Occipital lobe (tissue), 2 donors: ENCODE measurements around a stretch of chr4.

- RAMPAGE, long total RNA: no peak
Observed at GRCh38 chr4:101348886-101349385, 1.6 kb upstream of the PPP3CA start.

DNA sequence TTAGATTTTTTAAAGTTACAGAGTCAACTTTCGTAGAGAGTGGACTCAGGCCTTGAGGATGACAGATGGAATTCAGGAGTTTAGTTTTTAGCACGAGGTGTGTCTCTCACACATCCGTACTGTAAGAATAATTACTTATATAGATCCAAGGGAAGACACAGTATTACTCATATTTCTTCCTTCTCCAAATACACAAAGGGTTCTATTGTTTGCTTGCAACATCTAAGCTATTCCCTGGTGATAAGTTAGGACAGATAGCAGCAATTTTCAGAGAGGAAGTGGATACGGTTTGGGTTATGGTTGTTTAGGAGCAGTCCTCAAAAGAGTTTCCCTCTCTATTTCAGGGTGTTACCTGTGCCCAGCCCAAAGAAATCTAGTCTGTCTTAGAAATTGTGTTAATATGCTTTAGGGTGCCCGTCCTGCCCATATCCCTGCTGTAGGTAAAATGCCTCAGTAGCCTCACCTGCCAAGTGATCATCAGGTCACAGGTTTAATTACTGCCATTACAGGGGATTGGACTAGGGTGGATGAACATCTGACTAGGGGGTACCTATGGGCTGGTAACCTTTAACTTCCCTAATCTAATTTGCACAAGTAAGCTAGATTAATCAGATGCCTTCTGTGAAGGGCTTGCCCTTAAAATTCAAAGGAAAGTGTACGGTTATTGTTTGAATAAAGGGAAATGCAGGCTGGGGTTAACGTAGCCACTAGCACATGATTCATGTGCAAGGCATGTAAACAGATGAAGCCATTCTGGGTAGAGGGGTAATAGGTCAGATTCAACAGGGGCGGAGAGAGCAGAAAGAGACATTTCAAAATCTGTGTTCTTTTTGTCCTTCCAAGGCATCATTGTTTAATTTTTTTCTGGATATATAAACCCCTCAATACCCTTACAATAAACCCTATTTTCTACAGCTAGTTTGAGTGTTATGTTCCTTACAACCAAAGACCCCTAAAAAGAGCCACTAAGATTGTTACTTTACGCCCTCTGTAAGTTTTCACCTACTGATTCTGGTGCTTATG is 8.8 kb upstream of the PPP3CA start:
- RAMPAGE, long total RNA: no peak

DNA sequence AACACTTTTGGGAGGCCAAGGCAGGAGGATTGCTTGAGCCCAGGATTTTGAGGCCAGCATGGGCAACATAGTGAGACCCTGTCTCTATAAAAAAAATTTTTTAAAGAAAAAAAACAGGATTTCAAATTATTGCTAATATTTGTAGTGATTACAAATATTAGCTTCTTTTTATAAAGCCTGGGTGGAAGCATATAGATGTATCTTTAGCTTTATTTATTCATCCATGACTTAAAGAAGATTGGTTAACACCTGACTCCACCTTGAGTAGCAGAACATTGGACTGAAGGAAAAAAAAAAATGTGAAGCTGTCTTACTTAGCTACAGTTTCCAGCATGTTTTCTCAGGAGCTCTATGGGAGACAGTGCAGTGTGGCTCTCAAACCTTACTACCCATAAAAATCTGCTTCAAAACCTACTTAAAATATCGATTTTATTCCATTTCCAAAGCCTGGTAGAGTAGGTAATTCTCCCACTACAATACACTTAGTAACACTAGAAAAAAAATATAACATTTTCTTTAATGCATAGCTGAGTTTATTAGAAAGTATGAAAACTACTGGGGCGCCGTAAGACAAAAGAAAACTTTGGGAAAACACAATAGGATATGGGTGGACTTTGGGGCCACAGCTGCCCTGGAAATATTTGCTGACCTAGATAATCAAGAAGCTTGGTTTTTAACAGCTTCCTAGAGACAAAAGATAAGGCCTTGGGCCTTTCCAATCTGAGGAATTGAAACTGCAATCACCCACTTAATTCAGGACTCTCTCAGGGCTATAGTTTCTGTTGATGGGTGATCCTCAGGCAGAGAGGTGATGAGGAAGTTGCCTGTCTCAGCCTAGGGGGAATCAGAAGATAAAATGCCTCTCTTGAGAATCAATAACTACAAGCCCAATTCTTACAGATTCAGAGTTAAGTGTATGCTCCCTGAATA is 45.1 kb downstream of the NFKB1 start:
- RAMPAGE, long total RNA: no peak

- RAMPAGE, long total RNA: no peak
Observed at GRCh38 chr4:102614702-102615585, 113.8 kb downstream of the NFKB1 start.

DNA sequence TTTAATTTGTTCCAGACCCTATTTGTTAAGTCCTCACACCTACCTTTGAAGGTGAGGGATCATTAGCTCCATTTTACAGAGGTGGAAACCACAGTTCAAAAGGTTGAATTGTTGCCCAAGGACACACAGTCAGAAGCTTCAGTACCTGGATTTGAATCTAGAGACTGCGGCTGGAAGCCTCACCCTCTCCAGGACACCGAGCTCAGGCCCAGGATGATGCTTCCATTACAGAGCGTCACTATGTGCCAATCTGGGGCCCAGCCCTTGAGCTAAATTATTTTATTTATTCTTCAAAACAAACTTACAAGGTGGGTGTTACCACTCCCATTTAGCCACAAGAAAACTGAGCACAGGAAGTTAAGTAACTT is 129.3 kb downstream of the NFKB1 start:
- RAMPAGE, long total RNA: no peak

DNA sequence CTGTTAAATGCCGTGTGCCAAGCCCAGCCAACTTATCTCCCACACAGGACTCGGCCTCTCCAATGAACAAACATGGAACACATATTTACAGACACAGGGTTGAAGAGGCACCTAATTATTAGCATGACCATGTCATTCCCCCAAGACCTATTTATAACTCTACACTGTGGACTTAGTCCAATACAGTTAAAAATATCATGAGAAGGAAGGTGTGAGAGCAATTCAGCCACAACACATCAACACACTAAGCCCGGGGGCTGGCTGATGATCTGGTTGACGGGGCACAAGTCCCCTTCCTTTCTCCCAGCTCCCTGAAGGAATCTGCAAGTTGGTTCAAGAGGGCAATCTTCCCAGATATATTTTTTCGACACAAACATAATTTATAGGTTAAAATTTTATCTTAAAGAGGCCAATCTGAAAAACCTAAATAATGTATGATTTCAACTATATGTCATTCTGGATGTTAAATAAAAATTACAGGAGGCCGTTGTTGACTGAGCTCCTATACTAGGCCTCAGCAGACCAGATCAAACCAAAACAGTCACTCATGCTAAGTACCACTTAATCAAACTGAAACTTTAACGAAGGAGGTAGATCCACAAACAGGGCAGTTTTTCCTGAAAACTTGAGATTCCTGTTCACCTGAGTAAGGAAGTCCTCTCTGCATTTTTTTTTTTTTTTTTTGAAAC is 27.9 kb downstream of the MANBA start:
- RAMPAGE, long total RNA: no peak

- RAMPAGE, long total RNA: no peak
Observed at GRCh38 chr4:102793133-102793752, 32.5 kb upstream of the MANBA start.

DNA sequence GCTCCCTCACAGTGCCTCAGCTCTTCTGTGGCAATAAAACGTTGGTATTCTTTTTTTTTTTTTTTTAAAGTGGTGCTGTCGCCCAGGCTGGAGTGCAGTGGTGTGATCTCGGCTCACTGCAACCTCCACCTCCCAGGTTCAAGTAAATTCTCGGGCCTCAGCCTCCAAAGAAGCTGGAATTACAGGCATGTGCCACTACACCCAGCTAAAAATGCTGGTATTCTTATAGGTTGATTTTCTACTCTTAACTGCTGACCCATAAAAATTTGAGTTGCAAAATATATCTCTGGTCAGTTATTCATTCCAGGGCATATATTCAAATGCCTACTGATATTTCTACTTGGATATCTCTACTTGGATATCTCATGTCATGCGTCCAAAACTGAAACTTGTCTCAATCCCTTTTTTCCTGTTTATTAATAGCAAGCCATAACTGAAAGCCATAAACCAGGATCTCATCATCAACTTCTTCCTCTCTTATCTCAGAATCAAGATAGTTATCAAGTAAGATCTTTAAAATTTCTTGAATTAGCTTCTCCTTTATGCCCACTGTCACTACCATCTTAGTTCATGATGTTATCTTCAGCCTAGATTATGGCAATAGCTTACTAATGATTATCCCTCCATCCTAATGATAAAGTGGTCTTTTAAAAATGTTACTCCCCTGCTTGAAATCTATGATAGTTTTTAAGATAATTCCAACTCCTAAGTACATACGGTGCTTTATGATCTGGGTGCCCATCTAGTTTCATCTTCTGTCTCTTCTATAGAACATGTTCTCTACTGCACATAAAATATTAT is 21.7 kb downstream of the UBE2D3 start:
- RAMPAGE, long total RNA: no peak

DNA sequence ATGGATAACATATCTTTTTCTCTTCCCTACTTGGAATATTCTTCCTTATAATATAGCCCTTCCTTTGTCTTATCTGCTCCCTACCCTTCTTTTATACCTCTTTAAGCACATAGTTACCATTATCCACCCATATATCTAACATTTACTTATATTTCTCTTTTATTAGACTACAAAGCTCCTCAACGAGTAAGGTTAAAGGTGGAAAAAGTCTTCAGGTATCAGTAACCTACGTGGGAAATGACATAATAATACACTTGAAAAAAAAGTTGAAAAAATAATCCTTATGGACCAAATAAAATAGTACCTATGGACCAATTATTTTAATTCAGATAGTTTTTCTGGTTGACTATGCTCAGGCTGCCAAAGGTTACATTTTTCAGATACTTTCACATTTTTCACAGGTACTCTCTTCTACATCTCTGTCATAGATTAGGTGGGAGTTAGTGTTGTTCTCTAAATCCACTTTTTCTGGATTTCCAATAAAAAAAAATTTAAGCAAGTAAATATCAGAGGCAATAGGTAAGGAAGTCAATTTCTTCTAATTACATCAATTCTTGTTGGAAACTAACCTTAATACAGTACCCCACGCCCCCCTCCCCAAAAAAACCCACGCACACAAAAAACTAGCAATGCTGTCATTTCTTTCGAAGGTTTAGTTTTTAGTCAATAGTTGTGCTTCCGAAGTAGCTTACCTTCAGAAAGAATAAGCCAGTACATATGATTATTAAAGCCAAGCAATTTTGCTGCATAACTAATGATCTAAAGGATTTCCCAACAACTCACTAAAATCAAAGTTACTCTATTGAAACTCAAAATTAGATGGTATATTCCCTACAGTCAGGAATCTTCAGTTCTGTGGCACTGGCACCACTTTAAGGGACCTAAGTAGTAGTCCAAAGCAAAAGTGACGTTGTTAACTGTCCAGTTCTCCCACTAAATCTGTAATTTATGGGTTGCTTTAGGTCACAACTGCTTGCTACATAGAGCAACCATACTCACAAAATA is 20.8 kb downstream of the UBE2D3 start:
- RAMPAGE, long total RNA: no peak

GRCh38 chr4:102826459-102826635 is 1.0 kb downstream of the UBE2D3 start:
- RAMPAGE, long total RNA: no peak

GRCh38 chr4:102867603-102867917 is 1.2 kb upstream of the CISD2 start:
- RAMPAGE, long total RNA: no peak

DNA sequence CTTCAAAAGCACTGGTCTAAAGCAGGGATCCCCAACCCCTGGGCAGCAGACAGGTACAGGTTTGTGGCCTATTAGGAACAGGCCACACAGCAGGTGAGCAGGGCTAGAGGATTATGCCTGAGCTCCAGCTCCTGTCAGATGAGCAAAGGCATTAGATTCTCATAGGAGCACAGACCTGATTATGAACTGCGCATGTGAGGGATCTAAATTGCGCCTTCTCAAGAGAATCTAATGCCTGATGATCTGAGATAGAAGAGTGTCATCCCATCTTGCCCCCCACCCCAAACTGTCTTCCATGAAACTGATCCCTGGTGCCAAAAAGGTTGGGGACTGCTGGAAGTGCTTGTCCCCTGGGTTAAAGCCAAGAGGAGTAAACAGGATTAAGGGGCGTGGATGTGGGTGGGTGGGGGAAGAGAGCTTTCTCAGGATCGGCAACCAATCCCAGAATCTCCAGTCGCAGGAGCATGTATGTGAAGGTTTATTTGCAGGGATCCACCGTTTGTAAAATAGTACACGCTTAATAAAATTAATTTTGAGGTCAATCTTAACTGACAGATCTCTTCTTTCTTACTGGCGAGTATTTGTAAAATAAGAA is 648 bp downstream of the SLC9B1 start:
- RAMPAGE, long total RNA: no peak

DNA sequence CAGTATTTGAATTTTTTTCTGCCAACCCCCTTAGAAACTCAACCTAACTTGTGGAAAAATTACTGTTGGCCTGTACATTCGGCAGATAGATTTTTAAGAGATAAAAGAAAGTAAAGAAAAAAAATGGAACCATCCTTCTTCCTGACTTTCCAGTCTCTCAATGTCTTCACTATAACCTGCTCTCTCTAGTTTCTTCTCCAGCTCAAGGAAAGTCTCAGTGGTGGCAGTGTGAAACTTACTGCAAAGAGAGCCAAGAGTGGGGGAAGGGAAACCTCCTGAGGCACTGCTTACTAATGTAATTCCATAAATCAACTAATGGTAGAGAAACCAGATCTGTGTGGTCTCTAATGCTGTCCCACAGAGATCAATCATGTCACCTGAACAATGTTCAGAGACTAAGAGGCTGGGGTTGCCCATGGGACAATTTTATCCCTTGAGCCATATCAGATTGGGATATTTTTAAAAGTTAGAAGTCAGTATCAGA is 7.7 kb downstream of the CXXC4 start:
- RAMPAGE, long total RNA: no peak

DNA sequence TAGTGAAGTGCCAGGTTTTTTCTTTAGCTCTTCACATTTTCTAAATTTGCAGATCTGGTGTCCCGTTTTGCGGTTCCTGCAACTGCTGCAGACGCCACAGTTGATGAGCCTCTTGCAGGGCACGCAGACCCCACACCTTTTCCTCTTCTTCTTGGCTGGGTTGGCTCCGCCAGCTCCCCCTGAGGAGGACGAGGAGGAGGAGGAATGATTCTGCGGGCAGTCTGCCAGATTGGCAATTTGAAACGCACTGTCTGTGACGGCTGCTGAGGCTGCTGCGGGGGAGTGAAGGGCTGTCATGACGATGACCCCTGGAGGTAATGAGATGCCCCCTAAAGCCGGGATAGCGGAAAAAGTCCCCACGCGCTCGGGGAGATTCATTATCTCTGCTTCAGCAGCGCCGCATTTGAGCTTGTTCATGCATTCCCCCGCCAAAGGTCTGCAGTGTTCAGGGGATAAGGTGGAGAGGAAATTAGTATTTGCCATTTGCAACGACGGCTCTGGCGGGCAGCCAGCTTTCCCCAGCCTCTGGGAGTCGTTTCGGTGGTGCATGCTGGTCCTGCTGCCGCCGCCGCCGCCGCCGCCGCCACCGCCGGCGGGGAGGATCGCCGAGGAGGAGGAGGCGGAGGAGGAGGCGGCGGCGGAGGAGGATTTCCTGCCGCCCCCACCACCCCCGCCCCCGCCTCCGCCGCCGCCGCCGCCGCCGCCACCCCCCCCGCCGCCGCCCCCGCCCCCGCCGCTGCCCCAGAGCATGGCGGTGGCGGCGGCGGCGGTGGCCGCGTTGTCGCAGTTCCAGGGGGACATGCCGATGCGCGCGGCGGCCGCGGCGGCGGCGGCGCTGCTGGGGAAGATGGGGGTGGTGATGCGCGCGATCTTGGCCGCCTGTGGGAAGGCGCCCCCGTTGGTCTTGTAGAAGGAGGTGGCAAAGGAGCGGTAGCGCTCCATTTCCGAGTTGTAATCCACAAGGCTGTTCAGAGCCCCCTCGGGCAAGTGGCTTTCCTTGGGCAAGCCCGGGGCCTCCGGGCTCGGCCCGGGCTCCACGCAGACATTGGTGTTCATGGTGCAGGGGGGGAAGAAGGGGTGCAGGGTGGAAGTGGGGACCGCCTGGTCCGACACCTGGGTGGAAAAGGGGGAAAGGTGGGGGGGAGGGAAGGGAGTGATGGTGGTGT is 3.6 kb downstream of the CXXC4 start:
- RAMPAGE, long total RNA: no peak

DNA sequence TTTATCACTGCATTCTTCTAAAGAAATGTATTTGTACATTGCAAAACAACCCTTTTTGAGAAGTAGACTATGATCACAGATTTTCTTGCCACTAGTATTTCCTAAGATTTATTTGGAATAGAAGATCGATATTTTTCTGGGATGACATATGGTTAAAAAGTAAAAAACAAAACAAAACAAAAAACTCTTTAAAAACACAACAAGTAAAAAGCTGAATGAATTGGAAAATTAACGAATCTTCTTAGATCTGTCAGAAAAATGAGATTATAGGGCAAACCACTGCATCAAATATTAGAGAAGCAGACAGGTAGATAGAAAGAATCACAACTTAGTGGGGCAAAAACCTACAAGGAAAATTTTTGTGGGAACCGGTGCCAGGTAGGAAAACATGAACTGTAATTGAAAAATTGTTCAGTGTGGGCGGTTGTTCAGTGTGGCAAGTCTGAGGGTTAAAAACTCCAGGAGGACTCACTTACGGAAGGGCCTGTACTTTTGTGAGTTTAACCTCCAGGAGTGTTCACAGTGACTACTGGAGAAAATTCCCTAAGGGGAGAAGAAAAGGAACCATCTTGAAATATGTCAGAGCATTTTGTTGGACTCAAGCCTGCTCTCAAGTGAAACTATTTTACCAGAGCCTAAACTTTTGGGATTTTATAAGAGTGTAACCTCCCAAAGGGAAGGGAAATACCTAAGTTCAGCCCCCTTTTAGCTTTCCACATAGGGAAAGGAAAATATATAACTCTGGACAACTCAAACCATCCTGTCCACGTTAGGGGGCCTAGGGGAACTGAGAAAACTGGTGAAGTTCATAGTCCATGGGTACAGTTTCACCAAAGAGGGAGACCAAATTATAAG is 27.8 kb downstream of the TET2 start:
- RAMPAGE, long total RNA: no peak

GRCh38 chr4:105470791-105471520 is 2.9 kb downstream of the PPA2 start:
- RAMPAGE, long total RNA: no peak

- RAMPAGE, long total RNA: no peak
Observed at GRCh38 chr4:105645714-105646034, 62.8 kb downstream of the INTS12 start.

DNA sequence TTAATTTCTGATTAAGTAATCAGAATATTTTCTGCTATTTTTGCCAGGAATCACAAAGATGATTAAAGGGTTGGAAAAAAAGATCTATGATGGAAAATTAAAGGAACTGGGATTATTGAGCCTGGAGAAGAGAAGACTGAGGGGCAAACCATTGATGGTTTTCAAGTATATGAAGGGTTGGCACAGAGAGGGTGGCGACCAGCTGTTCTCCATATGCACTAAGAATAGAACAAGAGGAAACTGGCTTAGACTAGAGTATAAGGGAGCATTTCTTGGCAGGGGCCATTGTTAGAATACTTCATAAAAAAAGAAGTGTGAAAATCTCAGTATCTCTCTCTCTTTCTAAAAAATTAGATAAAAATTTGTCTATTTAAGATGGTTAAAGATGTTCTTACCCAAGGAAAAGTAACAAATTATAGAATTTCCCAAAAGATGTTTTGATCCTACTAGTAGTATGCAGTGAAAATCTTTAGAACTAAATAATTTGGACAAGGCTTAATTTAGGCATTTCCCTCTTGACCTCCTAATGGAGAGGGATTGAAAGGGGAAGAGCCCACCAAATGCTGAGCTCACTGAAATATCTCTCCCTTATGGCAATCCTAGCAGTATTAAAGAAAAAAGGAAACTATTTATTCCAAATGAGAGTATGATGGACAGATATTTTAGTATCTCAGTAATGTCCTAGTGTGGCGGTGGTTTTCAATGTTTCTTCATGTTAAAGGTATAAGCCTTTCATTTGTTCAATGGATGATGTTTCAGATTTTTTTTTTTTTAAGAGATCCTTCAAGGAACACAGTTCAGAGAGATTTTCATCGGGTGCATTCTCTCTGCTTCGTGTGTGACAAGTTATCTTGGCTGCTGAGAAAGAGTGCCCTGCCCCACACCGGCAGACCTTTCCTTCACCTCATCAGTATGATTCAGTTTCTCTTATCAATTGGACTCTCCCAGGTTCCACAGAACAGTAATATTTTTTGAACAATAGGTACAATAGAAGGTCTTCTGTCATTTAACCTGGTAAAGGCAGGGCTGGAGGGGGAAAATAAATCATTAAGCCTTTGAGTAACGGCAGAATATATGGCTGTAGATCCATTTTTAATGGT is 75.4 kb downstream of the NPNT start:
- RAMPAGE, long total RNA: no peak

DNA sequence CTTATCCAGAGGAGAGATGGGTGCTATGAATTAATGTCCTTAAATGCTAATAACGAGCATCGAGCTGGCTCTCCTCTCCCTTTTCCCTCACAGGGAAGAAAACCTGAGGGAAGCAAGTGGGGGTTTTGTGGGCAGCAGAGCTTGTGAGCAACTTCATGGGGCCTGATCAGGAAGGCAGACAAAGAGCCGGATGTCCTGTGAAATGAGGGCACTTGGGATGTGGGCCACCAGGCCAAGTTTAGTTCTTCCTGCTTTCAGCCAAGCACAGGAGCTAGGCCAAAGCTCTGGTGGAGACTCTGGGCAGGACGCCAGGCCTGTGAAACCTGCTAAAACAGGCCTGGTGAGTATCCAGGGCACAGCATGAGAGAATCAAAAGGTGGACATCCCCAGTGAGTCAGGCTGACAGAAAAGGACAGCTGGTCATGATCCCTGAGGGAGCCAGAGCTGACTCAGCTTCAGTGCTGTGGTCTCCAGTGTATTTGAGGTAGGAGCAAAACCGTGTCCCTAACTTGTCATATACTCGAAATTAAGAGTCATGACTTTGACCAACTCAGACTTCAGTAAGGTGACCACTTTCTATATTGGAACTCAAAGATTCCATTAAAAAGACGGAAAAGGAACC is 95.7 kb downstream of the NPNT start:
- RAMPAGE, long total RNA: no peak

DNA sequence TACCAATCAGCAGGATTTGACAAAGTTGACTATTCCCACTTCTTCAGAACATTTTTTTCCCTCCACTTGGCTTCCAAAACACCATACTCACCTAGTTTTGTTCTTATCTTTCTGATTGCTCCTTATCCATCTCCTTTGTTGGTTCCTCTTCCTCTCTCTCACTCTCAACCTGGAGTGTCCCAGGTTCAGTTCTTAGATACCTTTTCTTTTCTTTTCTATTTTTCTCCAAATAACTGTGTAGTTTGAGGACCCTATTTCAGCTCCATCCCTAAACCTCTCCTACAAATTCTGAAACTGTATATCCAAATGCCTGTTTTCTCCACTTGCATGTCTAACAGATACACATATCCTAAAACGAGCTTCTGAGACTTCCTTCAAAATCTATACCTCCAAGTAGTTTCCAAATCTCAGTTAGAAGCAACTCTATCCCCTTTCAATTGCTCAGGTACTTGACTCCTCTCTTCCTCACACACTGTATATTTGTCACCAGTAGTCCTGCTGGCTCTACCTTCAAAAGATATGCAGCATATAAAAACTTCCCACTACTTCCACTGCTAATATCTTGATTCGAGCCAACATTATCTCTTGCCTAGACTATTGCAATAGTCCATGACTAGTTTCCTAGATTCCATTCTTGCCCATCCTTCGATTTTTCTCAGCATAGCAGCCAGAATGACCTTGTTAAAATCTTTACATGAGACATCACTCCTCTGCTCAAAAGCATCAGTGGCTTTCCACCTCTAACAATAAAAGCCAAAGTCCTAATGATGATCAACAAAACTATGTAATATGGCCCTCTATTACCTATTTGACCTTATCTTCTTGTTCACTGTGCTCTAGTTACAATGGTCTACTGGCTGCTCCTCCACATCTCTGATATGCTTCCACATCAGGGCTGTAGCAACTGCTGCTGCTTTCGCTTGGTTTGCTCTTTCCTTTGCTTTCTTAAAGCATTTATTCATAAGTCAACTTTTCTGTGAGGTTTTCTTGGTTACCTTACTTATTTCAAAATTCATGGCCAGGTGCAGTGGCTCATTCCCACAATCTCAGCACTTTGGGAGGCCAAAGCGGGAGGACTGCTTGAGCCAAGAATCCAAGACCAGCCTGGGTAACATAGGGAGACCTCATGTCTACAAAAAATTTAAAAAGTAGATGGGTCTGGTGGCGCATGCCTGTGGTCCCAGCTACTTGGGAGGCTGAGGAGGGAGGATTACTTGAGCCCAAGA is 116.4 kb downstream of the TBCK start:
- RAMPAGE, long total RNA: no peak